Measurements from ENCODE around the genes ELF4, SLC25A14, ARHGAP36 and IGSF1.

DNA sequence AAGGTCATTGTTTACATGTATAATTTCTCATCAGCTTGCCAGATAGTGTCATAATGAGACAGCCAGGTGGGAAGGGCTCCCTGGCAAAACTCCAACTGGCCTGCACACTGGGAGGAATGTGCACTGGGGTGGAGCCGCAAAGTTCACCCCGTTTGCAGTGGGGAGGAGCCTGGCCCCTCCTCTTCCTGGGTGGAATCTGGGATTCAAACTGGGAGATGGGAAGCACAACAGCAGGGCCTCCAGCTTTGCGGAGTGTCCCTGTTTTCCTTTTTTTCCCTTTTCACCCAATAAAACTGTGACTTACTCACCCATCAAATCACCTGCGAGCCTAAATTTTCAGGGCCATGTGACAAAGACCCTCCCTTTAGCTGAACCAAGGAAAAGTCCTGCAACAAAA lies 329.9 kb downstream of the SMARCA1 start:
- RRBS: no CpG with 5 or more reads among the region's 4 CpGs

GRCh38 chrX:129532454-129533037 lies 7.5 kb upstream of the OCRL start:
- RRBS: no CpG with 5 or more reads among the region's 2 CpGs

GRCh38 chrX:129577442-129577923 lies 37.4 kb downstream of the OCRL start:
- RRBS: no CpG with 5 or more reads among the region's 5 CpGs

- RRBS: no CpG with 5 or more reads among the region's 10 CpGs
Measured at GRCh38 chrX:129781045-129781782, 1.5 kb downstream of the SASH3 start.

DNA sequence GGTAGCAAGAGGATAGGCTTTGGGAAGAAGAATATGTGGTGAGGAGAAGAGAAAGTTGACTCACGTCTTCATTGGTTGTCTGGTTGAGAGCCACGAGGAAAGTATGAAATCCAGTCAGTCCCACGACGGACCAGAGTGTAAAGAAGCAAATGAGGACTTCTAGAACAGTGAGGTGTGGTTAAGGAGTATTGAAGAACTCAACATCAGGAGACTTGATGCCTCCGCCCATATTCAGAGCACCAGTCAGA lies 31.1 kb downstream of the ZDHHC9 start:
- RRBS: no CpG with 5 or more reads among the region's 5 CpGs

DNA sequence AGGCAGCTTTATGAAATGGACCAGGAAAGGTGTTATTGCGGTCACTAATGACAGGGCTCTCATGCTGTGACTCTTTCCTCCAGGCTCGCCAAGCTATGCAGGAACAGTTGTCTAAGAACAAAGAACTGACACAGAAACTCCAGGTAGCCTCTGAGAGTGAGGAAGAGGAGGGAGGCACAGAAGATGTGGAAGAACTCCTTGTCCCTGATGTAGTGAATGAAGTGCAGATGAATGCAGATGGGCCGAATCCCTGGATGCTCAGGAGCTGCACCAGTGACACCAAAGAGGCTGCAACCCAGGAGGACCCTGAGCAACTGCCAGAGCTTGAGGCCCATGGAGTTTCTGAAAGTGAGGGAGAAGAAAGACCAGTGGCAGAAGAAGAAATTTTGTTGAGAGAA lies 15.1 kb downstream of the UTP14A start:
- RRBS: no CpG with 5 or more reads among the region's 3 CpGs

- RRBS: no CpG with 5 or more reads among the region's 35 CpGs
Measured at GRCh38 chrX:129979939-129980375, 2.5 kb upstream of the BCORL1 start.

GRCh38 chrX:129980376-129981074 lies 1.9 kb upstream of the BCORL1 start:
- RRBS: 2% methylated on average over 18 of the region's 87 CpGs

GRCh38 chrX:130024159-130024695 lies 41.8 kb downstream of the BCORL1 start:
- RRBS: no CpG with 5 or more reads among the region's 10 CpGs

GRCh38 chrX:130110086-130111153 lies at the start of gene ELF4:
TSS of gene ELF4 (minus strand) at chrX:130110497.
- RRBS: 2% methylated on average over 48 of the region's 144 CpGs

DNA sequence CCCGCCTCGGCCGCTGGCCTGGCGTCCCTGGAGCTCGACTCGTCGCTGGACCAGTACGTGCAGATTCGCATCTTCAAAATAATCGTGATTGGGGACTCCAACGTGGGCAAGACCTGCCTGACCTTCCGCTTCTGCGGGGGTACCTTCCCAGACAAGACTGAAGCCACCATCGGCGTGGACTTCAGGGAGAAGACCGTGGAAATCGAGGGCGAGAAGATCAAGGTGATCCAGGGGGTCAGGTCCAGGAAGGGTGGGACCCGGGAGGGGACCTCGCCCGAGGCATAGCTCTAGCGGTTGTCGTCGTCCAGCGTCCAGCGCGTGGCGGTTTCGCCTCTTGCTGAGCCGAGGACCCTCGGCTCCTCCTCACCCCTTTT lies 324 bp downstream of the RAB33A start:
- RRBS: no CpG with 5 or more reads among the region's 31 CpGs

DNA sequence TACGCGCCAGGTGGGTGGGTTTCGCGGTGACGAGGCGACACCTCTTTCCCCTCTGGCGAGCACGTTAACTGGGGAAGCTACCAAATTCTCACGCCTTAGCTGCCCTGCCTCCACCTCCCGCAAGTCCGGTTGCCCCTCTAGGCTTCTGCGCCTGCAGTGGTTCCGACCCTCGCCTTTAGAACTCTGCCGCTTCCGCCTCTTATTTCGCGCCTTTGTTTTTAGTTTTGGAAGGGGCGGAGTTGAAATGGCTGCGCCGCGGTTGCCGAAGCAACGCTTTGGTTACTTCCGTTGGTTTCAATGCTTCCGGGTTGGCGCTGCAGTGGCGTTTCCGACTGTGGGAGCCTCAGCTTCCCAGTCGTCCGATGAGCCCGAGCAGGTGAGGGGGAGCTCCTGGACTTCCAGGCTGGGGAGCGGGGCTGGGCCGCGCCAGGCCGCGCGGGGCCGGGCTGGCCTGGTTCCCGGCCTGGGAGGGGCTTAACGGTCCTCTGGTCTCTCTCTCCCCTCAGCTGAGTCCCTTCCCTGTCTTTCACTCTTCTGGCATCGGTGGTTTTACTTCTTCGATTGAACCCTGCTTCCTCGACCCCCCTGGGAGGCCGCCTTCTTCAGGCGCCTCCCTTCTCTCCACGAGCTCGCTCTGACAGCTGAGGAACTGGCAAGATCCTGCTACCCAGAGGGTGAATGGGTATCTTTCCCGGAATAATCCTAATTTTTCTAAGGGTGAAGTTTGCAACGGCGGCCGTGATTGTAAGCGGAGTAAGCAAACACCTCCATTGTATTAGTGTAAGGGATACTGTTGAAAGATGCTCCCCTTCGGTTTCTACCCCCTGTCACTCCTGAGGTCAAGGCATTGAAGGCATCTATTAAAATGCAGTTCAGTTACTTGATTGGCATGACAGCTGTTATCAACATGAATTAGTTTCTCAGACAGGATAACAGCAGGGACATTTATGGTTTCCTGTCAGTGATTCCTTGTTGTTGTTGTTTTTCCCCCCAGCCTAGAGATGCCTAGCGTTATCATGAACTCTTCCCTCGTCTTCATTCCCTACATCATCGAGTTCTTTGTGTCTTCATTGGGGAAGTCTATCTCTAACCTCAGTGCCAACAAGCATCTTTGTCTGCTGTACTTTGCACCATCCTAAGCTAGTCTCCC lies at the start of gene SLC25A14:
SLC25A14 (plus strand) TSS at position 319 of the 1,150 bp plus-strand sequence.
- RRBS: no CpG with 5 or more reads among the region's 57 CpGs

DNA sequence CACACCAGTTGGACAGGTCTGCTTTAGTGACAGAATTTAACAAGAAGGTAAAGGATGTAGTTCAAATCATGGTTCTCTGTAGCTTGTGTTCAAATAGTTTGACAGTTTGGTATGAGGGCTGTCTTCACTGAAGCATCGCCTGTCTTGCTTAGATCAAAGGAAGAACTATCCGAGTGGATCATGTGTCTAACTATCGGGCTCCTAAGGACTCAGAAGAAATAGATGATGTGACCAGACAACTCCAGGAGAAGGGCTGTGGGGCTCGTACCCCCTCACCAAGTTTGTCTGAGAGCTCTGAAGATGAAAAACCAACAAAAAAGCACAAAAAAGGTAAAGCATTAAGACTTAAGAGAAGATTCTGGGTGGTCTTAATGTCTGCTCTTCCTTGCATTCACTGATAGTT lies 9.4 kb downstream of the RBMX2 start:
- RRBS: no CpG with 5 or more reads among the region's 4 CpGs

GRCh38 chrX:130564225-130564564 lies 162.4 kb downstream of the RBMX2 start:
- RRBS: no CpG with 5 or more reads among the region's 4 CpGs

DNA sequence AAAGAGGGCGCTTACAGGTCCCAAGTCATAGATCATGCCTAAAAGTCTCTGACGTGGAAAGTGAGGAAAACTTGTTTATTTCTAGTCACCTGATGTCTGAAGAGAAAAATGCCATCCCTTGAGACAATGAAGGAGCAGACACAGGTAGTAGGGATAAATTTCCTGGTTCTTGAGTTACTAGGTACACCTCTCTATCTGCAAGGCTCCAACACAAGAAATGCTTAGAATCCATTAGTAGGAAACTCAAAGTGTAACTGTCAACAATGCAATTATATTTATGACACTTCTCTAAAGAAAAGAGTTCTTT lies 233.4 kb downstream of the ENOX2 start:
- RRBS: no CpG with 5 or more reads among the region's 2 CpGs

- RRBS: no CpG with 5 or more reads among the region's 21 CpGs
Measured at GRCh38 chrX:130959111-130959589, 56.1 kb upstream of the ENOX2 start.

DNA sequence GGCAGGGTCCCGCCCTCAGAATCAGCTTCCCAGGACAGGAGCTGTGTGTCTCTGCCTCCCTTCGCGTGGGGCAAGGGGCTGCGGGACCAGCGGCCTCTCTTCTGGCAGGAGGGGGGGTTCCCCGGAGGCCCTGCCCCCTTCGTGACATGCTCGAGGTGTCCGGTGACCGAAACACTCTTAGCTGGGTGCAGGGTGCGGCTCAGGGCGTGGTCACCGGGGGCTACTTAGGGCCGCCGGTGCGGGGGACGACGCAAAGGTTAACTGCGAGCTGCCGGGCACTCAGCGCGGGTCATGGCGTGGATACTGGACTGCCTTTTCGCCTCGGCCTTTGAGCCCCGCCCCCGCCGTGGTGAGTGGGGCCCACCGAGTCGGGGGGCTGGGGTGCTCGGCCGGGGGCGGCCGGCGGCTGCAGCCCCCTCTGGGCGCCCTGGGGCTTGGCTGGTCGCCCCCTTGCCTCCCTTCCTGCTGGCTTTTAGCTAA lies at the start of gene ARHGAP36:
ARHGAP36 (plus strand) TSS at position 251 of the 480 bp plus-strand sequence.
- RRBS: 29% methylated on average over 5 of the region's 37 CpGs

GRCh38 chrX:131289148-131289840 lies at the start of gene IGSF1:
TSS of gene IGSF1 (minus strand) at chrX:131289306.
- RRBS: 11% methylated on average over 11 of the region's 24 CpGs

DNA sequence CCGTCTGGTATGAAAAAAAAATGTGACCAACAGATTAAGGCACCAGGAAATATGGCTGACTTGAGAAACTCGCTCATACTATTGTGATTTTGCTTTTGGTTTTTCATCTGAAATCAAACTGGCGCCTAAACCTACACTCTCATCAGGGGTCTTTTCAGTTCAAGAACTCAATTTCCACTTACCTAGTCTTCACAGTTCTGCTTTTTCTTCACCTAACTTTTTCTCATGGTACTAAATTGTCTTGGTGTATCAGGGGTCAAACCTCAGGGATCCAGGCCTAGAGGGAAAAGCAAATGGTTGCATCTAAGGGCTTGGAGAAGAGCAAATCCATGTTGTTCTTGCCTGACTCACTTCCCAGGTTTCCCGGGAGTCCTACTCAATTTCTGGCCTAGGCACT lies 192.1 kb upstream of the STK26 start:
- RRBS: no CpG with 5 or more reads among the region's 4 CpGs

GRCh38 chrX:132022184-132022644 lies 888 bp upstream of the STK26 start:
- RRBS: no CpG with 5 or more reads among the region's 9 CpGs